Calu3 (cell line): ENCODE results near the gene PCSK6.

DNA sequence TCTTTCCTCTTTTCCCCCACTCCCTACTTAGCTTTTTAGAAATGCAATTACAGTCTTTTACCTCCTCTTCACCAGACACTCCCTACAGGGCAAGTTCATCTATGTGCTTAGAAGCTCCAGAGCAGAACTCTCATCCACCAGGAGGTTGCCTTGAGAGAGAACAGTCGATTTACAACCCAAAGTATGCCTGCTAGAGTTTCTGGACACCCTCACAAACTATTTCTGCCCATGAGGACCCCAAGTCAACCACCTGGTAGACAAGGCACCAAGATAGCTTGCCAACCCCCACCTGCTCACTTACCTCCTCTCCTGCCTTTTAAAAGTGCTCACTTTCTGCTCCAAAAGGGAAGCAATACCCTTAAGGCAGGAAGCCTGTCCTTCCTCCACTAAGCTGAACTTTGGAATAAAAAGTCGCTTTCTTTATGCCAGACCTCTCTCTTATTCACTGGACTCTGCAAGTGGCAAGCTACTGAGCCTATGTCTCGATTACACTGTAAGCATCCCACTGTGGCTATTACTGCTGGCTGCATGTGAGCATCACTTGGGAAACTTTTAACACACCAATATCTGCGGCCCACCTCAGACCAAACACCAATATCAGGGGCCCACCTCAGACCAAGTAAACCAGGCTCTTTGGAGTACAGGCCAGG lies 168.4 kb downstream of the ADAMTS17 start:
- PRO-cap: no peak

DNA sequence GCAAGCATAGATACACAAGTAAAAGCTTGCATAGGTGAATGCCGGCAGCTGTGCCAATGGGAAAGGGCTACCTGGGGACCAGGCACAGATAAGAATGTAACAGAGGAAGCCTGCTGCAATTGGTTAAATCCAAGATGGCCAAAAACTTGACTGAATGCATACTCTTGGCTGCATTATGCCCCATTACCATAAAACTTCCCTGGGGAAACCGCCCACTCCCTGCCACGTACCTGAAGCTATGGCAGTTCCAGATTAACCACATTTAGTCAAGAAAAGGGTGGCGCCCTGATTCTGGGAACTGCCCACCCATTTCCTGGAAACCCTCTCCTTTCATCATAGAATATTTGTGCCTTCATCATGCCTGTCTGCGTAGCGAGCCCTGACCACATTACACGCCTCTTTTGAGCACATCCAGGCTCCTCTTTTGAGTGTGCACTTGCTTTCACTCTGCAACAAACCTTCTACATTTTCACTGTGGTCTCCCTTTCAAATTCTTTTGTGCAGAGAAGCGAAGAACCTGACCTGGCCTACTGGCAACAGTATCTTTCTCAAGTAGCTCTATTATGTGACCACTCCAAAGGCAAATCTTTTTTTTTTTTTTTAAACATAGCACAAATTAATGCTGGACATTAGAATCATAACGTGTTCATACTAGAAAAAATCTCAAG lies 5.2 kb downstream of the LINS1 start:
- PRO-cap: no peak

DNA sequence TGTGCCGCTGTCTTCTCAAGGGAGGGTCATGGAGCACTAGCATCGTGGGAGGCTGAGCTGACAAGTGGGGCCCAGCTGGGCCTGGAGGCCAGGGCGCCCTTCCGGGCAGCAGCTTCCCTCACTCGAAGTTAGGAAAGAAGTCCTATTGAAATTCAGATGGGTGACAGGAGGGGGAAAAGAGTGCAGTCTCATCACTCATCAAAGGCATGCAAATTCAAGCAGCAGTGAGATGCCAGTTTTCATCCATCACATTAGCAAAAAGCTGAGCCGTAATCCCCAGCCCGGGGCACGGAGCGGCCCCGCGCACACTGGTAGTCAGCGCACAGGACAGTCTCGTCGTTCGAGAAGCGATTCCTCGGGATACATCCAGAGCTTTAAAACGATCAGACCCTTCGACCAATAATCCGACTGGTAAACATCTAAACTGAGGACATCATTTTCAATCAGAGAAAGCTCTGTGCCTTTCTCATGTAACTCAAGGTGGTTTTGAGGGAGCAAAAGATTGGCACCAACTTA lies 128.3 kb downstream of the LRRK1 start:
- PRO-cap: no peak

DNA sequence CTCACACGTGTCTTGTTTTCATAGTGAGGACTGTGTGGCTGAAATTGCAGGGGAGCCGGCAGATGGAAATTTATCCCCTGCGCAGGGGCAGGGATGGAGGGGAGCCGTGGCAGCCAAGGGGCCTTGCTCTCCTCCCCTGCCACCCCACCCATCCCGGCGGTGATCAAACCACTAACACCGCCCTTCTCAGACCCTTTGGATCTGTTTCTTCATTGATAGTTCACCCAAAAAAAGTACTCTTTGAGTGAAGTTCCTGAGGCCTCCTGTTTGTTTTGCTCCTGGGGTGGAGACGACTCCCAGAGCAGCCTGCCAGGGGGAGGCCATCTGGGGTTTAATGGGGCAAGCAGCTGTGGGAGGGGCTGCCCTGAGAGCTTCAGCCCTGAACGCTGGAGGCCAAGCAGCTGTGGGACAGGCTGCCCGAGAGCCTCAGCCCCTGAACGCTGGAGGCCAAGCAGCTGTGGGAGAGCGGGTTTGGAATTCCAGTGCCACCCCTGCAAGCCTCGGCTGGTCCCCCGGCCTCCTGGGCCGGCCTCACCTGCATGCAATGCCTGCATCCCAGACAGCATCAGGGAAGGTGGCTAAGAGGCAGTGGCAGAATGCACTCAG lies 131.0 kb downstream of the LRRK1 start:
- PRO-cap: no peak

DNA sequence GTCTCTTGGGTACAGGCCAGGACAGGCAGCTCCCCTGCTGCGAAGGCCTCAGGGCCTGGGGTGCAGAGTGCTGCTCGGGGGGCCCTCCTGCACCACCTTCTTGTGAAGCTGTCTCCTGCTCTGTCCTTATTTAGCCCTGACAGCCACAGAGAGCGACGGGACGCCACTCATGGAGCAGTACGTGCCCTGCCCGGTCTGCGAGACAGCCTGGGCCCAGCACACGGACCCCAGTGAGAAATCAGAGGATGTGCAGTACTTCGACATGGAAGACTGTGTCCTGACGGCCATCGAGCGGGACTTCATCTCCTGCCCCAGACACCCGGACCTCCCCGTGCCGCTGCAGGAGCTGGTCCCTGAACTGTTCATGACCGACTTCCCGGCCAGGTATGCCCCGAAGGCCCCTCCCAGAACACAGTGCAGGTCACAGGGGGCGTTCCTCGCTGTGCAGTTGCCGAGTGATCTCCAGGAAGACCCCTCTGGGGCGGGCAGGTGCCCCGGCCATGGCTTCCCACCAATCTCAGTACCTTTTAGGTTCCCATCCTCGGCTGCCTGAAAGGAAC lies 132.5 kb downstream of the LRRK1 start:
- PRO-cap: no peak

GRCh38 chr15:101184014-101184331 lies 67.9 kb downstream of the CHSY1 start:
- PRO-cap: no peak

DNA sequence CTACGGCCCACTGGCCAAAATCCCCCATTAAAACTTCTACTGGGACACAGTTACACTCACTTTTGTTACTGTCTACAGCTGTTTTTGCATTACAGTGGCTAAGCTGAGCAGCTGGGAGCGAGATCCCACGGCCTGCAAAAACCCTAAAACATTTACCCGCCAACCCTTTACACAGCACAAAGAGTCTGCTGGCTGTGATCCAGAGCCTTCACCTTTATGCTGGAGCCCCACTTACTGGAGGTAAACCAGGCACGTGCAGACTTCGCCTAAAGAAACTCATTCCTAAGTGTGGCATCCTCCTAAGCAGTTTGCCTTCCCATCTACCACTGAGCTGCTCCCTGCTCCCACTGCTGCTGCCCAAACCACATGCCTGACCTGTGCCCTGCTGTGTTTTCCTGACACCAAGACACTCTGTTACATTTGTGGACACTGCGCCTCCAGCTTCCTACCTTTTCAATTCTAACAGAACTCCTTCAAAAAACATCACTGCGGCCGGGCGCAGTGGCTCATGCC lies 53.1 kb downstream of the CHSY1 start:
- PRO-cap: no peak

GRCh38 chr15:101231533-101232107 lies 20.2 kb downstream of the CHSY1 start:
- PRO-cap: no peak

DNA sequence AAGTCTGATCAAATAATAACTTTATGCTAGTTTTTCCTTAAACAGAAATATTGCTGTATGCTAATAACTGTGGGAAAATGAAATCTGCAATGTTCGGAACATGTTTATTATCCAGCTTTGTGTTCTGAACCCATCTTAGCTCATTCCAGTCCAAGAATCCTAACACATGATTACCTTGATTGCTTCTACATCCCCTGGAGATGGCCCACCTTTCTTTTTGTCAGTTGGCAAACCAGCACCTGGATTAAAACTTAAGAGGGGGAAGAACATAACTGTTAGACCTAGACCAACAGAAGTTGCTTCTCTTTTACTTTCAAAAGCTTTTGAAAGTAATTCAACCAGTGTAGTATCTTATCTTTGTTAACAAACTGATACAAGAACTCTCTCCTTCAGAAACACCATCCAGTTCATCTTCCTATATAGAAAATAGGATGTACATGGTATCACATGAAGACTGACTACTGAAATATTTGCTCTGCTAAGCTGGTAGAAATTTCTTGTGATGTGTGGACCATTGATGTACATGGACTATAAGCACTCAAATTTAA lies 8.3 kb upstream of the SELENOS start:
- PRO-cap: no peak

DNA sequence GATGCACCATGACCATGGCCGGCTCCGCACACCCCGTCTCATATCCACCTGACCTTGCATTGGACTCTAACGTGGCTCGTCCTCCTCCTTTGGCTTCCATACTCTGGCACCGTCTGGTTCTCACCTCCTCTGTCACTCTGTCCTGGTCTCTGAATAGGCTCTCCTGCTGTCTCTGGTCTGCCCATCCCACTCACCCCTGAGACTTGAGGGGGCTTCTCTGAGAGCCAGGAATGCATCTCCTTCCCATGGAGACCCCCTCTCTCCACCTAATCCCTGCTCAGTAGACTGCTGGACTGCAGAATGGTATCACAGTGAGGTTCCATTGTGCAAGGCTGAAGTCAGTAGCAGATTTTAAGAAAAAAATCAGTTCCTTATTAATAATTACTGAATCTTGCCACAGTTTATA lies 35.3 kb upstream of the SNRPA1 start:
- PRO-cap: no peak

- PRO-cap: no peak
These were observed 53.8 kb upstream of the SNRPA1 start for GRCh38 chr15:101348695-101349421.

GRCh38 chr15:101357101-101357822 lies 62.2 kb upstream of the SNRPA1 start:
- PRO-cap: no peak

DNA sequence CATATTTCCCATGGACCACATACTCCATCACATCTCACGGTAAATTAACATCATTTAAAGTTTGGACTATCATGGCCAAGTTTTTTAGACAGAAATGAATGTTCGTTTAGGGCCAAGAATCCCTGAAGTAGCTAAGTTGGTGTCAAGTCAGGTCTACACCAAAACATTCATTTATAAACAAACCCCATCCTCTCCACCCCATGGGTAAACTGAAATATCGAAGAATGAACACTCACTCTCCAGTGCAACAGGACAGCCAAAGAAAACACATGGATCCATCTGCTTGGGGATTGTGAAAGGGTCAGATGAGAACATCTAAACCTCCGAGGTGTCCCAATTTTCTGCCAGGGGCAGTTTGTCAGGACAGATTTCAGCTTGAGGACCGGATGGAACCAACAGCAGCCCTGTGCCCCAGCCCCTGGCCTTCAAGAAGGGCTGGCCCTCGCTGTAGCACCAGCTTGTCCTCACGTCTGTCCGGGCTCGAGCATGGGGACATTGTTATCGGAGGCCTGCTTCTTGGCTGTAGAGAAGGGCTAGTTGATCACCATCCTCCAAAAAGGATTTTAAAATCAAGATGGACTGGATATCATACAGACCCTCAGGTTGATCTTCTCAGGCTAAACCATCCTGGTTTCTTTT lies 45.5 kb downstream of the PCSK6 start:
- PRO-cap: no peak

DNA sequence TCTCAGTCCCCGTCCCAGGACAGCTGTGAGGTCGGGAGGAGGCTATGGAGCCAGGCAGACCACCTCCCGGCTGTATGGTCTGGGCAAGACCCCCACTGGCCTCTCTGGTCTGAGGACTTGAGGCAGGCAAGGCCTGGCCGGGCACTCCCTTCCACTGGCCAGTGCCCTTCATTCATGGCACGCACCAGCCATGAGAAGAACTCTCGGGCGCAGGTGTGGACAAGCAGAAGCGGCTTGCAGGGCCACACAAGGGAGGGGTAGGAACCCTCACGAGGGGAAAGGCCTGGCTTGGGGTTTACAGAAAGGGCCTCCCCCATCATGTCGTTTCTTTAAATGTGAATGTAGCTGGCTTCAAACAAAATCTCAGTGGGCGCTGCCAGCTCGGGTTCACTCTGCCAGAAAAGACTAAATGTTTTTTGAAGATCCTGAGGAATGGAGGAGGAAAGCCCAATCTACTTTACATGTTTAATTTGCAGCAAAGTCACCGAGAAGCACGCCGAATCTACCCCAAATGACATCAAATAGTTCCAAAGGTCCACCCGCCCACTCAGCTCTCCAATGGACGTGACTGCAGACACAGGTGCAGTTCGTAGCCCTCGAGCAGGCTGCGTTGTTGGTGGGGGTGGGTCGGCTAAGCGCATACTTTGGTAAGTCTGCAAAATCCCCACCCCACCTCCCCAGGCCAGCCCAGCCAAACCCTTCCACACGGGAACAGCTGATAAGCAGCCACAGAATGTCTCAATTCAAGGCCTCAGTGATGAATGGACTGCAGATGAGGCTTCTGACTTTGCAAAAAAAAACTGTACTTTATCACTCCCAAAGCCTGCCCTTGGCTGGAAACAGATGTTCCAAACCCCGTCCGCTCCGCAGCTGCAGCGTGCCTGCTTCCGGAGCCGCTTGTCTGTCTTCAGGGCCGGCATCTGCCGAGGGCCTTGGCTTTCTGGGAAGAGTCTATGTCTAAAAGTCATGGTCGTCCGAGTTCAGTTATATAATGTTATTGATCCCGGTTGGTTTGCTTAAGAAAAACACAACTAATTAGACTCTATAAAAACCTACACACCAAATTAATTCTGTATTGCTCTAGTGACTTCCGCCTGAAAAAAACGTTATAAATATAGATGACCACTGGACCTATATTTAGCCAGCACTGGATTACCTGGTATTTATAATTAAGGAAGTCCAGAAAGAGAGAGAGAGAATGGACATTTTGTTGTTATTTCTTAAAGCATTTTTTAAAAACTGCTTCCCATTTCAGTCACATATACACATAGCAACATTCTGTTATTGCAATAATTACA lies 38.3 kb downstream of the PCSK6 start:
- PRO-cap: no peak

DNA sequence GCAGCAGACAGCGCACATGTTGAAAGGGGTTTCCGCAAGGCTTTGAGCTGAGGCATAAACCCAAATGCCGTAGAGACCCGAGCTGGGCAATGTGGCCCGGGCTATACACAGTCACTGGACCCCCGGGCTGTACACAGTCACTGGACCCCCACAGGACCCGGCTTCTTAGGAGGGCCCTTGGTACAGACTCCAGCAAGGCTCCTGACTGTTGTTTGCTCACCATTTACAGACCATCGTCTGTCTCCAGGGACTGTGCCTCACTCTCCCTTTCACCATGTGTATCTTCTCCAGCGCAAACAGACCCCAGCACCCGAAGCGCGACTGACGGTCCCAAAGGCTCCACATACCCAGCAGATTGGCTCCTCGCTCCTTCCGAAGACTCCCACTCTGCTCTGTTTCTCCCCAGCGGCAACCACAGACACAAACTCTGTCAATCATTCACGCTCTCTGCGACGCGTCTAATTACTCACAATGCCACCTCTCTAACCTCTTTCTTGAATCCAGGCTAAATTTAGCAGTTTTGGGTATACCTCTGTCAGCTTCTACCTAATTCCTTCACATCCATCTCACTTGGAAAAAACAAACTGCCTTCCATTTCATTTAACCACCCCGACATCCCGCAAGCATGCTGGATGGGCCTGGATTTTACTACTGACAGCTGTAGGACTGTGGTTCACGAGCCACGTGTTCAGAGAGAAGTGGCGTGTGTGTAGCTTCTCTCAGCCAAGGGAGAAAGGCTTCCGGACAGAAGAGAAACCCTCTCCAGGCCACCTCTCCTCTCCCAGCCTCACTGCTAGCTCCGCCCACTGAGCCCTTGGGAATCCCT lies 31.0 kb downstream of the PCSK6 start:
- PRO-cap: no peak

DNA sequence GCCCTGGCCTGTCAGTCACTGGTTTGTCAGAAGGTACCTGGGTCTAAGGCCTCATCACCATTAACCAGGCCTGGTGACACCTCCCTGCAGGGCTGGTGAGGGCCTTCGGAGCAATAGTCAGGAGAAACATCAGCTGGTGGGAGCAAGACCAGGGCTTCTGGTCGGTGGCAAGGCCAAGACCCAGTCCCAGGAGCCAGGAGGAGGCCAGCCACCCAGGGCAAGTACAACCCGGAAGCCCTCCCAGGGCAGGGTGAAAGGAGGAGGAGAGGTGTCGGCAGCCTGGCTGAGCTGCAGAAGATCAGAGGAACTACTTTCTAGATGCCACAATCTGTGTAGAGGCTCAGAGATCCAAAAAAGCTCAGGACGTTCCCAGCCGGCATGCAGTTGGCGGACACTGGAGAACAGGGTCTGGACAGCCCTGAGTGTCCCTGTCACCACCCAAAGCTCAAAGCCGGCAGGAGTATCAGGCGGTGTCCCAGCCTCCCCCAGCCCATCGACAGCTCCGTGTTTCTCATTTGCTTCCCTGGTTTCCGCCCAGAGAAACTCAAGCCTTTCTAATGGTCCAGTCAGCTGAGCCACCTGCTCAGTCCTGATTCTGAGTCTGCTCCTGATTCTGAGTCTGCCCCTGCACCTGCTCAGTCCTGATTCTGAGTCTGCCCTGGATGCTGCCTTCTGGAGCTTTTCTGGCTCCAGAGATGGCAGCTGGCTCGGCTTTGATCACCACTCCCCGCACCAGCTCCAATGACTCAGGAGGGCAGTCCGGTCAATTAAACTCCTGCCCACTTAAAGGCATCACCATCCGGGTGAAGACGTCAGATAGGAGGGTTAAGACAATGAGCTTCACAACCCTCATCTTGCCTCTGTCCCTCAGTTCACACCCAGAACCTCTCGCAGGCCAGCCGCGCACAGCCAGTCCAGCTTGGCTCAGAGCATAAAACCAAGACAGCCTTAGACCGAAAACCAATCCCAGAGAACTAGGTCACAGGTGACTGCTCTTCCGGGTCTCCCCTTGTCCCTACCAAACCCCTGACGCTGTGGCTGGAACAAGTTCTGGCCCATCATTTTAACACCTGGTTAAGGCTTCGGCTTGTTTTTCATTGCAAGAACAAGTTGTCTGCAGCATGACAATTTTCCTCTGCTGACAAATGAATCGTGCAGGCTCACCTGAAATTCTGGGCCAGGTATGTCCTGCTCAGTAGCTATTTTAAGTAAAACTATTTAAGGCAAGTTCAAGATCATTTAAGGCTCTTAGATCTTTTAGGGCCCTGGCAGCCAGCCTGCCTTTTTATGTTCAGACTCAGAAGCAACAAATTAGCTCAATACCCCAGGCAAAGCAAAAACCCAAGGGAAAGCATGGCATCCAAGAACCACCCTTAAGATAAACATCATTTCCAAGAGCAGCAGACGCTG lies 6.8 kb downstream of the PCSK6 start:
- PRO-cap: no peak

- PRO-cap: bidirectional peak, plus-strand start at chr15:101489461, minus-strand start at chr15:101489434; bidirectional peak, plus-strand start at chr15:101489786, minus-strand start at chr15:101489707
These were observed at the start of gene PCSK6 for GRCh38 chr15:101489179-101490382. TSS of gene PCSK6 (minus strand) at chr15:101489707.

GRCh38 chr15:101654914-101655352 lies 2.8 kb upstream of the TM2D3 start:
- PRO-cap: no peak

GRCh38 chr15:101723014-101723614 lies 1.2 kb downstream of the TARS3 start:
- PRO-cap: no peak

GRCh38 chr15:101954153-101954616 lies 142.2 kb downstream of the OR4F15 start:
- PRO-cap: no peak